Cardiac fibroblast (primary cell): ENCODE measurements around the genes C8B and DAB1.

DNA sequence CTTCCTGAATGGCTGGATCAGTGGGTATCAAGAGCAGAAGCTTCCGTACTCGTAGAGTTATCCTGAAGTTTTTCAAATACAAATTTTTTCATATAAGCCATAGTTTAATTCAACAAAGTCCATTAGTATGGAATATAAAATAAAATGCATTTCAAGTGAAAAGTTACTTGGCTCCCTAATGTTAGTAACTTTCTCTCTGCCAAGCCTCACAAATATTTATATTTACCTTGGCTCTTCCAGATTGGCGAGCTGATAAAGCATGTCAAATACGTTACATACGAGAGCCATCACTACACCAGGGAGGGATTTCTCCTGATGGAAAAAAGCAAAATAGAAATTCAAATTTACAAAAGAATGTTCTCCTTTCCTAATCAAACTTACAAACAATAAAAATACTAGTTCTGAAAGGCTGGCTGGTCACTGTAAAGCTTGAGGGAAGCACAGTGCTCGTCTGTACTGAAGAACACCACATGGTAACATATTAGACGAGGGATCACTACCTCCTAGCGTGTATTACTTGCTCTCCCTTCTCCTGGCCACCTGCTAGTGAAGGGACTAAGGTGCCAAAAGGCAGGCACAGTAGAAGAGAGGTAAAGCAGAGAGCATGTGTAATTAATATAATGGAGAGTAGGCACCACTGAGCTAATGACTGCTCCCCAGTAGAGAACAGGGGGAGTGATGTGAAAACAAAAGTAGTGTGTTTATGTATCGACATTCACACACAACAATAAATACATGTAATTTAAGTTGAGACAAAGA is 80.9 kb downstream of the USP24 start:
- RRBS, result no CpG with 5 or more reads among the region's 9 CpGs

DNA sequence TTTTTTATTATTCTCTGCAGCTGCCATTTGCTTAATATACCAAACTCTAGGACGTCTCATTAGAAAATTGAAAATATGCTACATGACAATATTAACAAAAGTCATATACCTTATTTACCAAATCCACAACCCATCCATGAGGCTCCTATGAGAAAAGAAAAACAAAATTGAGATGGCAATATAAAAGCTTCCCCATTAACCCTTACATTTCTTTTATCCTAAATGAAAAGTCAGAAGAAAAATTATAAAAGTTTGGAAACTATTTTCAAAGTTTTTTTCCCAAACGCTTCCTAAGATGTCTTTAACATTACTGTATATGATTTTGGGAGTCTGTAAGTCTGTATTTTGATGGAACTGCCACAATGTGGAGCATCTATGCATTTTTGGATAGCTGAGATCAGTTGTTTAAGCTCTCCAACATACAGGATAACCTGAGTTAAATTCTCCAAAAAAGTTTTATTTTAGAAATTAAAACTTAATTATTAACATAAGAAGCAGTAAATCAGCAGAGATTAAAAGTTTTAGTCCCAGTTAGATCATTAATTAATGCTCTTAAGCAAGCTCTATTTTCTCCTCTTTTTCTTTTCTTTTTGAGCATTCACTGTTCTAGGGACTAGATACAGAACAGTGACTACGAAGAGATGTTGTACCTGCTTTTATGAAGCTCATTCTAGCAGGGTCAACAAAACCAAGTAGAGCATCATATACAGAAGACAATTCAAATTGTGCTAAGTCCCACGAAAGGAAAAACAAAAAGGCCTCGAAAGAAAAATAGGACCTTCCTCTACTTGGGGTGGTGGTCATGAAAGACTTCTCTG is 48.5 kb downstream of the USP24 start:
- RRBS, result no CpG with 5 or more reads among the region's 5 CpGs

- RRBS, result no CpG with 5 or more reads among the region's 4 CpGs
Measured at GRCh38 chr1:55211569-55212450, 3.4 kb downstream of the USP24 start.

GRCh38 chr1:55362582-55363110 is 147.5 kb upstream of the USP24 start:
- RRBS, result no CpG with 5 or more reads among the region's 3 CpGs

- RRBS, result 20% methylated on average over 1 of the region's 8 CpGs
Measured at GRCh38 chr1:55580731-55581492, 365.7 kb upstream of the USP24 start.

DNA sequence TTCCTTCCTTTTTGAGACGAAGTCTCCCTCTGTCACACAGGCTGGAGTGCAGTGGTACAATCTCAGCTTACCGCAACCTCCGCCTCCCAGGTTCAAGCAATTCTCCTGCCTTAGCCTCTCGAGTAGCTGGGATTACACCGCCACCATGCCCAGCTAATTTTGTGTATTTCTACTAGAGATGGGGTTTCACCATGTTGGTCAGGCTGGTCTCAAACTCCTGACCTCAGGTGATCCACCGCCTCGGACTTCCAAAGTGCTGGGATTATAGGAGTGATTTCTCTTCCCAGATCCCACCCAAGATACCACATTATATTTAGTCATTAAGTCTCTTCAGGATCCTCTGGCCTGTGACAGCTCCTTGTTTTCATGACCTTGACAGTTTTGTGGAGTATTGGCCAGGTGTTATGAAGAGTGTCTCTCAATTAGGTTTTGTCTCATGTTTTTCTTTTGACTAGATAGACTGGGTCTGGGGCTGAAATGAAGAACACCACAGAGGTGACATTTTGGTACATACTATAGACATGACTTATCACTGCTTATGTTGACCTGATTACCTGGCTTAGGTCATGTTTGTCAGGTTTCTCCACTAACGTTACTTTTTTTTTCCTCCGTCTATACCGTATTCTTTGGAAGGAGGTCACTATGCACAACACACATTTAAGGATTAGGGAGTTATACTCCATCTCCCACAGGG is 159.7 kb downstream of the PLPP3 start:
- RRBS, result no CpG with 5 or more reads among the region's 10 CpGs

DNA sequence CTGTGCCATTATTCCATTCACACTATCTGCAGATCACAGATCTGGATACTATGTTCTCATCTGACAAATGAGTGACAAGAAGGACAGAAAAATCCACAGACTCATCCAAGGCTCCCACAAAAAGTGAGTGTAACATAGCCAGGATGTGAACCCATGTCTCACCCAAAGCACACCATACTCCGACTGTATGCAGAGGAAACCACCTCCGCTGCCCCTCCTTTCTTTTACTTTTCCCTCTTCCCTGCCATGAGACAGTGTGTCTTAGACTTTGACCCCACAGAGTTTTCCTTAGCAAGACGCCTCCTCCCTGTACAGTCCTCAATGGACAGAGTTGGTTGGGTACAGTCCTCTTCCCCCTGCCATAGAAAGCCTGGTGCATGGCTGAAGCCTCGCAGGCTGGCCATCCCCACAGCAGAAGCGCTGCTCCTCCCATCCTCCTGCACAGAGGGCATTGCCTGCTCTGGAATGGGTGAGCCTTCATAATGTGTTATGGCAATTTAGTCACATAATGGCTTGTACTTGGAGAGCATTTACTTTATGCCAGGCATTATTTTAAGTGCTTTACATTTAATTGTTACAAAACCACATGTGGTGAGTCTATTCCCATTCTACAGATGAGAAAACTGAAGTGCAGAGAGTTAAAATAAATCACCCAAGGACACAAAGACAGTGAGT is 127.9 kb downstream of the PLPP3 start:
- RRBS, result no CpG with 5 or more reads among the region's 5 CpGs

DNA sequence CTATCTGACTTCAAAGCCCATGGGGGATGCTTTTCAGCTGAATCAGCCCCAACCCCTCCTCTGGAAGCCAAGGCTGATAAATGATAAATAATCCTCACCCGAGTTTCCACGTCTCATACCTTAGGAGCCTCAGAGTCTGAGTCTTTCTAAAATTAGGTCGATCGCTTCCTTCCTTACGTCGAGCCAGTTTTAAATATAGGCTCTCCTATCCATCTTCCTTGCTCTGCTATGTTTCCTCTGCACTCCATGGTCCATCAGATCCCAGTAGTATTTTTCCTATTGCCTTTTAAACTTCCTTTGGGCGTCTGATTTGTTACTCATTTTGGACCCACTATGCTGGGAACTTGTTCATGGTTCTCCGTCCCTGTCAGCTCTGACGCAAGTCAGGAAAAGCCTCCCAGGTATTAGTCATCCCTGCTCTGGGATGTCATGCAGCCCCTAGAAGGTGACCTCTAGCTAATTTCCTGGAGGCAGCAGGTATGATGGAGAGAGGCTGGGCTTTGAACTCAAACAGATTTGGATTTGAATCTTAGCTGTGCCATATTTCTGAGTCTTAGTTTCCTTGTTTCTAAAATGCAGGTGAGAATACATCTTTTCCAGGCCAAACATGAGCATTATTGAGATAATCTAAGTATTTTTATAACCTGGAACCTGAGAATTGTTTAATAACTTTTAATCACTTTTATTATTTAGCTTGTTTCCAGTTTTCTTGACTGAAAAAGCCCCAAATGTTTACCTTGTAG is 122.6 kb downstream of the PLPP3 start:
- RRBS, result no CpG with 5 or more reads among the region's 9 CpGs

DNA sequence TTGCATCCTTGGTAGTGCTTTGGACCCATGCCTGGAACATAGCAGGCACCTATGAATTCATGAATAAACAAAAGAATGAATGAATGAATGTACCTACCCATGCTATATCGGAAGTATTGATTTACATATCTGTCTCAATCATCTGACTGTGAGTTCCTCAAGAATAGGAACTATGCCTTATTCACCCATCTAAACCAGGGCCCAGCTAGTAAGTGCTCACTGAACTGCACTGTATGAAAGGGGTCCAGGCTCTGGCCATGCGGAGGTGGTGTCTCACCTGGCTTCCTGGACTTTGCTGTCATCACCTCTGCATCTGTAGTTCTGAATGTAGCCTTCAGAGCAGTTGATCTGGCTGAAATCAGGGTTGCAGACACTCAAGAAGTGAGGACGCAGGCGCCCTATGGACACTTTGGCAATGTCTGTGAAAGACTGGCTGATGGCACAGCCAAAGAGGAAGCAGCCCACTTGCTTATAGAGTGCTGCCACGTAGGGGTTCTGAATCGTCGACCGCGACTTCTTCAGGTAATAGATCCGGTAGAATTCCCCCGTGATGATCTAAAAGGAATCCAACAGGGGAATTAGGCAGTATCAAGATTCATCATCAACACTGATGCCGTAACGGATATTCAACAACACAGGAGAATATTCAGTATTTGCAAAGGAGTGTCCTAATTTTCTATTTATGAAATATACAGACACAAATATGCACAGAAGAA is 55.2 kb downstream of the PLPP3 start:
- RRBS, result no CpG with 5 or more reads among the region's 13 CpGs

DNA sequence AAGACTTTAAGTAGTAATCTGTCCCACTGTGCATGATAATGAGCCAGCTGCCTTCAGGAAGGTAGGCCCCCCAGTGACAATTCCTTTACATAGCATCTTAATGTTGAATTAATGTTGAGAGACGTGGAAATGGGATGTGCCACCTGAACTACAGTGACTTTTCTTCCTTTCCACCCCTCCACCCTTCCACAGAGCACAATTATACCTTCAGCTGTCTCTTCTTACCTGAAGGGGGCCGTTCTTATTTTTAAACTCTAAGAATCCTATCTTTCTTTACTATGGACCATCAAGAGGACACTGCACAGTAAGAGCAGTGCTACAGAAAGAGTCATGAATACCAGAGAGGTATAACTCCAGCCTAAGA is 2.1 kb downstream of the PLPP3 start:
- RRBS, result no CpG with 5 or more reads among the region's 2 CpGs

- RRBS, result no CpG with 5 or more reads among the region's 3 CpGs
Measured at GRCh38 chr1:56645985-56646265, 811 bp downstream of the PRKAA2 start.

DNA sequence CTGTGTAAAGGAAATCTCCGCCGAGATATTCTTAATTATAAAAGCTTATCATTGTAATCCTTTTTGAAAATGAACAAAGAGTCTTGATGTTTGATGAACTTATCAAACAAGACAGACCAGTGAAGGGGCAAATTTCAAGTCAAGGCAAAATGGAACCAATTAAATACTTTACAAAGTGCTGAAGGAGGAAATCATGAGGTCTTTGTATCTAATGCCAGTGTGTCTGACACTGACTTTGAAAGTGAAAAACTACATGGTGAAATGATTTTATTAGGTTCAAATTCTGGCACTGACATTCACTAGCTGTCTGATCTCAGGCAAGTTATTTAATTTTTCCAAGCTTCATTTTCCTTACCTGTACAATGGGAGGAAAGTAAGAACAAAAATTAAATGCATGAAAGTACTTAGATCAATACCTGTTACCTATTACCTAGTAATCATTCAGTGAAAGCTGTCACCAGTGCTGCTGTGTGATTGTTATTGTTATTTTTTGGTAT is 1.4 kb downstream of the C8A start:
- RRBS, result no CpG with 5 or more reads among the region's 2 CpGs

DNA sequence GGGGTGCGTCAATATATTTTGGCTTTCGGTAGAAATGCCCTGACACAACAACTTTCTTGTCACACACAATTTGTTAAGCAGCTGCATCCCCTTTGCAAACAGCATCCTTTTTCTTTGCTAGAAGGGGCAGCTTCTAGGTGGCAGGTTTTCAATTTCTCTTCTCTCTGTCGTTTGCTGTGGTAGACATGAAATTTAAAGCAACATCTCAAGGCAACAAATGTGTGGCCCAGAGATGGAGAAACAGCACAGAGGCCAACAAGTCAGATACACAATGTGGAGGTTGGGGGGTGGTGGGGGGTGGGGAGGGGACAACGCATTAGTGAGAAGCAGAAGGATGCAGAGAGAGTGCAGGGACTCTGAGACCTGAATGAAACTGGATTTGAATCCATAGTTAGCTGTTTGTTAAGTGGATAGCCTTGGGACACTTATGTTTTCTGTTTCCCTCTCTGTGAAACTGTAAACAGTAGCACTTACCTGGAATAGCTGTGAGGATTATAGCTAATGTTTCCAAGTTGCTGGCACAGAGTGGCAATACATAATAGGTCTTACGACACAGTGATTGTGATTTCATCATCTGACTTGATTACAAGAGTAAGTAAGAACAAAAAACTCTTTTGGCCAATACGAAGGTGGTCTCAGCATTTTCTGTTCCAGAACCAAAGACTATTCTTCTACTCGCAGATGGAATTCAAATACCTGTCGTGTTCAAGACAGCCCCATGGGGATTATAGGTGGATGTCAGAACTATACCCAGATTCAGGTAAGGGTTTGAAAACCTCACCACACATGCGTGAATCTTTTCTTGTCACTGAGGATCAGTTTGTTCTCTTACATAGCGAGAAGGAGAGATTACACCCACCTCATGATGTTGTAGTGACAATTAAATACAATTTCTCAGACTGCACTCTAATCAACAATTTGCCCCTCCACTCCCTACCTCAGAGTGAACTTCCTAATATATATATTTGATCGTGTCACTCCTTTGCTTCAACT is 2.2 kb downstream of the C8B start:
- RRBS, result no CpG with 5 or more reads among the region's 11 CpGs

- RRBS, result no CpG with 5 or more reads among the region's 6 CpGs
Measured at GRCh38 chr1:56965510-56966542, at the start of gene C8B. C8B (minus strand) TSS chr1:56966015.

GRCh38 chr1:57003190-57003820 is 37.5 kb upstream of the C8B start:
- RRBS, result no CpG with 5 or more reads among the region's 5 CpGs

DNA sequence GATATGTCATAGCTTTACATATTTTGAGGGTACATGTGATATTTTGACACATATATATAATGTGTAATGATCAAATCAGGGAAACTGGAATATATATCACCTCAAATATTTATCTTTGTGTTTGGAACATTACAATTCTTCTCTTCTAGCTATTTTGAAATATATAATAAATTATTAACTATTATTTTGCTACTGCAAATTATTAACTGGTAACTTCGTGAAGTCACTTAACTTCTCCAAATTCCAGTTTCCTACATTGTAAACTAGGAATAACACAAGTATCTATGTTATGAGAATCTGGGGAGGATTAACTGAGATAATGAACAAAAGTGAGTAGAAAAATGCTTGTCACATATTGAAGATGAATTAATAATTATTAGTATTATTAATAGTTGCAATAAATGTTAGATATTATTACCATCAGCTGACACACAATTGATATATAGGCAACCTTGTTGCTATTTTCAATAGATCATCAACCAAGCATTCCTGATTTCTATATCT is 193.2 kb downstream of the DAB1 start:
- RRBS, result no CpG with 5 or more reads among the region's 1 CpG

- RRBS, result 4% methylated on average over 17 of the region's 109 CpGs
Measured at GRCh38 chr1:57423638-57424617, at the start of gene DAB1. DAB1 (minus strand) TSS chr1:57424060.

DNA sequence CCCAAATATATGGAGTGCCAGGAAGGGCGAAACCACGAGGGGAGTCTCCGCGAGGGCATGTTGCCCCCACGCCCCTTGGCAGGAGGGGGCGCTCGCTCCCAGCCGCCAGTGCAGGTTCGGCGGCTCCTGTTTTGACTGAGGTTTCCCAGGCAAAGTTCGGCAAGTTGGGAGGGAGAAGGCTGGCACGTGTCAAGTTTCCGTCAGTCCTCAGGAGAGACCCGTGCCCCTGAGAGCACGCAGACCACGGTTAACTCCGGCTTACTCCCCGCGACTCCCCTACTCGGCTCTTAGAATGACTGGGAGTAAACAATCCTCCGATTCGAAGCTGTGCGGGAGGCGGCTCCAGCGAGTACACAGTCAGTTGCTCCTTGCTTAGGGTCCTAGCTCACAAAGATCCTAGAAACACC is 761 bp upstream of the DAB1 start:
- RRBS, result no CpG with 5 or more reads among the region's 25 CpGs

- RRBS, result no CpG with 5 or more reads among the region's 6 CpGs
Measured at GRCh38 chr1:57816609-57817041, 392.8 kb upstream of the DAB1 start.